Epidermal melanocyte (primary cell): ENCODE data around the gene RAB10.

DNA sequence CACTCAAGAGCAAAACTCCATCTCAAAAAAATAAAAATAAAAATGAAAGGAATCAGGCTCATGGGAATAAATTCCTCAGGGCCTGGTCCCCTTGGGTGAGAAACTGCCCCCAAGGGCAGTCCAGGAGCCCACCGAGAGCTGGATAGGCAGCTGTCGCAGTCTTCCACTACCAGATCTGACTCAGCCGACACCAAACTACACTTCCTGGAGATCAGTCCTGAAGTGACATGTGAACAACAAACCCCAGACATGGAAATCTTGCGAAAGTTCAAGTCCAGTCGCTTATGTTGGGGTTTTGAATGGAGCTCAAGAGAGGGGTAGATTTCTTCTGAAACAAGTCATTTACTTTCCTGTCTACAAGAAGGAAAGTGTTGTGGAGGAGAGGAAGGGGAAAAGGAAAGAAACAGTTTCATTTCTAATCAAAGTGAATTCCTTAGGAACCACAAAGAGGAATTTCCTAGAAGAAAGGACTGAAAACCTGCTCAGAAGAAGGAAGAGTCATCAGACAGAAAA, 12.9 kb downstream of the ADCY3 start:
- RRBS = no CpG with 5 or more reads among the region's 5 CpGs

GRCh38 chr2:24912195-24912718, 7.8 kb downstream of the ADCY3 start:
- RRBS = no CpG with 5 or more reads among the region's 7 CpGs

- RRBS = no CpG with 5 or more reads among the region's 21 CpGs
Measured at GRCh38 chr2:24972276-24973215, 791 bp upstream of the DNAJC27 start.

DNA sequence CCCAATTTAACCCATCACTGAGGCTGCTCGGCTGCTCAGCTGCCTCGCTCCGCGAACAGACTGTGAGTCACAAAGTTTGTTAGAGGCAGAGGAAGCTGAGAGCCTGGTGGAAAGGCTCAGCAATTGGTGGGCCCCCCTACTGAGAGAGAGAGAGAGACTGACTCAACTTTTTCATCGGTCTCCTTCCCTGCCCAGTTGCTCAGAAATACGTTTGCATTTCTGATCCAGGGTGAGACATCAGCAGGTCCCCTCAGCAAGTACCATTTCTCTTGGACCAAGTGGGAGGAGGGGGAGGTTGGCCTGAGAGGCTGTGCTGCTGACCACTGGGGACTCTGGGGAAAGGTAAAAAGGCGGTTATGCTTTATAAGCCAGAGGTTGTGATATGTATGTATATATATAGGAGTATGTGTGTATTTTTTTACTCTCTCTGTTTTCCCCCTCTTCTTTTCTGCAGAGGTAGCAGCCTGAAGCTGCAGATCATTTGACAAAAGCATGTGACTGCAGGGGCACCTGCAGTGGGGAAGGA, 1.5 kb downstream of the EFR3B start:
- RRBS = no CpG with 5 or more reads among the region's 7 CpGs

DNA sequence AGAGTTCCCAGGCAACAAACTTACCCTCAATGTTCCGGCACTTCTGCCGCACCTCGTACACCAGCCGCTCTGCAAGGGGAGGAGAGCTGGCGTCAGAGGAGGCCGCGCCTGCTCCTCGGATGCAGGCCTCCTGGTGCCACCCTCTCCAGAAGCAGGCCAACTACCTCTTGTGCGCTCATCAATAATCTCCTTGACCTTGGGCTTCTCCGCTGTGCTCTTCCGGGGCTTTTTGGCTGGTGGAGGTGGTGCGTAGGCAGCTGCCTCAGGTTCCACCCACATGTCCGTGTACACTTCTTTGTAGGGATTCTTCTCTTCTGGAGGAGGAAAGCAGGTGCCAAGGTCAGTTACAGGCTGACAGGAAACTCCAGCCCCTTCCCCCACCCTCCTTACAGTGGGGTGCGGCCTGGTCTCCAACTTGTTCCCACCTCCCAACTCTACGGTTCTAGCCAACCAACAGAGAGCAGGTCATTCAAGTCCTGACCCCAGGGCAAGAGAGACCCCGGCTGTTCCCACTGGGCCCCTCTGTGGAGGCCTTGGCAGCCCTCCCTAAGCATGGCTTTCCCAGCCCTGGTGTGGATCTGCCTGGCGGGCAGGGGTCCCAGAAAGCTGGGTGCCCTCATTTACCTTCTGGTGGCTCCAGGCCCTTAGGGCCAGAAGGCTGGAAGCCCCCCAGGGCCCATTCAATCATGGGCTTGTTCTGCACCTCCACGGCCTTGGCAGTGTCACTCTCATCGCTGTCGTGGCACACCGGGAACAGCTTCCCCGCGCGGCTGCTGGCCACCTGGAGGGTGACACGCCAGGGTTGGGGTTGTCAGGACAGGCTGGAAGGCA, 77.8 kb upstream of the POMC start:
- RRBS = no CpG with 5 or more reads among the region's 25 CpGs

- RRBS = no CpG with 5 or more reads among the region's 14 CpGs
Measured at GRCh38 chr2:25310933-25311871, 30.5 kb downstream of the DNMT3A start.

DNA sequence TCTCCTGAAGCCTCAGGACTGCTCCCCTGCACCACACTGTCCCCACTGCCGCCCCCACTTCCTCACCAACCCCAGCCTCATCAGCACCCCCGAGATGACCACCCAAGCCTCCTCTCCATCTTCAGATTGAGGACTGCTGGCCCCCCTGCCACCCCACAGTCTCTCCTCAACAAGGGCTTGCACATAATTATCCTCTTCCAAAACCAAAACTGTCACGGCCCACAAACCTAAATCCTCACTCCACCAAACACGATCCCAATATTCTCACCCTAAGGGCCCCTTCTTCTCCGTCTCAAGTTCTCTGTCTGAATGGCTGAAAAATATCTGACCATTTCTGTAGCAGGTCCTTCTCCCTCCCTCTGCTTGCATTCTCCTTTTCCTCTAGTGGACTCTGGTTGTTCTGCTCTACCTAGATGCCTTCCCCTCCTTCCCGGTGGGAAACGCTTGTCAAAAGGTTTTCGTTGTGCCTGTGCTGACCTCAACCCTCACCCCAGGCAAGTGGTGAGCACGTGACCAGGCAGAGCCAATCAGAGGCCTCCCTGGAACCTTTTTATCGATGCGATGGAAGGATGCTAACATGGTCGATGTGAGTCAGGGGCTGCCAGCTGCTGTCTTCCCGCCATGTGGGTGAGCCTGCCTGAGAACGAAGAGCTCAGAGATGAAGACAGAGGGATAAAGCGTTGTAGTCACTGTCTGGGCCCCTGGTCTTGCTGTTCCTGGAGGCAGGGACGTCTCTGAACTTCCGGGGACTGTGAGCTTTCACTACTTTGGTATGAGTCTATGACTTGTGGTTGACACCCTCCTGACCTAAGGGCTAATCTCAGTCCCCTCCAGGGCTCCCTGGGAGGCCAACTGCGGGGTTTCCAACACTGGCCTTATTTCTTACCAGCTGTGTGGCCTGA, 18.9 kb downstream of the DNMT3A start:
- RRBS = no CpG with 5 or more reads among the region's 18 CpGs

- RRBS = no CpG with 5 or more reads among the region's 10 CpGs
Measured at GRCh38 chr2:25332372-25332947, 9.3 kb downstream of the DNMT3A start.

DNA sequence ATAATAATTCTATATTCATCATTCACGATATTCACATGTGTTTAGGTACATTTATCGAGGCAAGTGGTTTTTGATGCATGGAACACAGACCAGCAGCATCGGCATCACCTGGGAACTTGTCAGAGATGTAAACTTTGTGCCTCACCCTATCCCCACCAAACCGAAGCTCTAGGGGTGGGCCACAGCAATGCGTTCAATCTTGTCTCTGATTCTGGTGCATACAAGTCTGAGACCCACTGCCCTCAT, 78.1 kb upstream of the DNMT3A start:
- RRBS = no CpG with 5 or more reads among the region's 5 CpGs

- RRBS = no CpG with 5 or more reads among the region's 9 CpGs
Measured at GRCh38 chr2:25592846-25593596, 80.4 kb downstream of the DTNB start.

- RRBS = no CpG with 5 or more reads among the region's 5 CpGs
Measured at GRCh38 chr2:25740379-25741249, 67.2 kb upstream of the DTNB start.

GRCh38 chr2:25809588-25810036, 68.7 kb downstream of the ASXL2 start:
- RRBS = no CpG with 5 or more reads among the region's 2 CpGs

DNA sequence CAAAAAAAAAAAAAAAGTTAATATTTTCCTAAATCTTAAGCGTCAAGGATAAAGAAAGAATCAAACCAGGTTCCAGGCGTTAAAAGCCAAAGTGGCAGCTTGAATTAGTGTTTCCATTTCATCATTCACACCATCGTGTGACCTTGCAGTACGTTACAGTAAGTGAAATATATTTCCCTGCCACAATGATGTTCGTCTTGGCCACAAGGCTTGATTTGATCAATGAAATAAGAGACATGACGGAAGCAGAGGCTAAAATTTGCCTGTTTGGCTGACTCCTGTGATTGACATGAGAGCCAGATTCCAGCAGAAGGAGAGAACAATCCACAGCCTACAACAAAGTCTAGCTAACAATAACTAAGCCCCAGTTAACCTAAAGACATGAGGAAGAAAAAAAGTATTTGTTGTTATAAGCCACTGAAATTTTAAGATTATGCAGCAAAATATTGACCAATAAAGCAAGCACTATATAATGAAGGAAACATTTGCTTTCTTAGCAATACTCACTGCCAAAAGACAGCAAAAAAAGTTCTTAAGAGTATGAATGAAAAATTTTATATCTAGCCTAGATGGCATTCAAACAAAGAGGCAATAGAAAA, 62.0 kb downstream of the ASXL2 start:
- RRBS = no CpG with 5 or more reads among the region's 6 CpGs

GRCh38 chr2:25960951-25961204, 21.4 kb downstream of the KIF3C start:
- RRBS = no CpG with 5 or more reads among the region's 2 CpGs

DNA sequence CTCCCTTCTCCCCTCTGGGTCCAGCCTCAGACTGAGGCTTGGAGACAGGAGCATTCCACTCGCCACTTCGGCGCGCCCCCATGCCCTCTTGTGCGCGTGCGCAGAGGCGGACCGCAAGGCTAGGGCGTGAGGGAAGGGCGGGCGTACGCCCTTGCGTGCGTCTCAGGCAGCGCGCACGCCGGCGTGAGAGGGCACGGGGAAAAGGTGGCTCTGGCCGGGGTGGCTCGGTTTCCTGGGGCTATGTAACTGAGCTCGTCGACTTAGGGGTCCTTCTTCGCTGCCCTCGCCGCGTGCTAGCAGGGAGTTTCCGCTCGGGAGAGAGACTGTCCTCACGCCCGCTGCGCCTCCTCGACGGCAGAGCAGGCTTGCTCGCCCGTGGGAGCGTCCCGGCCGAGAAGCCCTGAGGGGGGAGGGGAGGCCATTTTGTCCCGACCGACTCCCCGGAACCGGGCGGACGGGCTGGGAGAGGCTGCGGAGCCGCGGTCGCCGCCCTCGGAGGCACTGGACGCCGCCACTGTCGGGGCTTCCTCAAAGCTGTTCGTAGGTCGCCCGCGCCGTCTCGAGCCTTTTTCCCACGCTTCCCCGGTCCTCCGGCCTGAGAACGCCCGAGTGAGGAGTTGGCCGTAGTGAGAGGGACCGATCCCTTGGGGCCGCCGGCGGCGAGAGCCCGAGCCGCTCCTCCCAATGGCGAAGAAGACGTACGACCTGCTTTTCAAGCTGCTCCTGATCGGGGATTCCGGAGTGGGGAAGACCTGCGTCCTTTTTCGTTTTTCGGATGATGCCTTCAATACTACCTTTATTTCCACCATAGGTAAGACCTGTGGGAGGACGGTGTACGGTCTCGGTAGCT, at the start of gene RAB10:
TSS of gene RAB10 (plus strand) at position 160 of the 850 bp plus-strand sequence.
- RRBS = 2% methylated on average over 19 of the region's 86 CpGs

DNA sequence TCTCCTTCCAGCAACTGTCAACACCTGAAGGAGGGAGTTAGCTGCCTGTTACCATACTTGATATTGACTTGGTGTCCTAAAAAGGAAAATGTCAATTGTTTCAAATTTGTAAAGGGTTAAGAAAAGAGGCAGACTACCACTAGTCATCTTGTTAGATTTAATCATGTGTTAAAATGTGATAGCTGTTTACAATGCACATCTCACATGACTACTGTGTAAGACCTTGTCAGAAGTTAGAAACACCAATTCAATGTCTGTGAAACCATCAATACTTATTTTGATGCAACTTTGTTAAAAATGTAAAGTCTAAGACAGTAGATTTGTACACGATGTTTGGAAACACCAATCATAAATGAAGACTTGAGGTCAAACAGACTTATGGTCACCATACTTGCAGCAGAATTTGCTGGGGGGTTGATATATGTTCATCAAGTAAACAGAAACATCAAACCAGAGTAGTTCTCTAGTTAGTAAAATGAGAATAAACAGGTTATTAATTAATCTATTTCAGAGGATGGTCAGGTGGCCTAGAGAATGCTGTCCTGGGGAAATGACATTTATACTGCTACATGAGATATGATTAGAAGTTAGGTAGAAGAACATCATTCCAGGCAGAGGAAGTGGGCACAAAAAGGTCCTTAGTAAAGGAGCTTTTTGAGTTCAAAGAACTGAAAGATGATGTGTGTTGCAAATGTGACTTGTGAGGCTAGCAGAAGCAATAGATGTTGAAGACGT, 33.8 kb downstream of the RAB10 start:
- RRBS = no CpG with 5 or more reads among the region's 2 CpGs

- RRBS = no CpG with 5 or more reads among the region's 2 CpGs
Measured at GRCh38 chr2:26074891-26075246, 41.0 kb downstream of the RAB10 start.

DNA sequence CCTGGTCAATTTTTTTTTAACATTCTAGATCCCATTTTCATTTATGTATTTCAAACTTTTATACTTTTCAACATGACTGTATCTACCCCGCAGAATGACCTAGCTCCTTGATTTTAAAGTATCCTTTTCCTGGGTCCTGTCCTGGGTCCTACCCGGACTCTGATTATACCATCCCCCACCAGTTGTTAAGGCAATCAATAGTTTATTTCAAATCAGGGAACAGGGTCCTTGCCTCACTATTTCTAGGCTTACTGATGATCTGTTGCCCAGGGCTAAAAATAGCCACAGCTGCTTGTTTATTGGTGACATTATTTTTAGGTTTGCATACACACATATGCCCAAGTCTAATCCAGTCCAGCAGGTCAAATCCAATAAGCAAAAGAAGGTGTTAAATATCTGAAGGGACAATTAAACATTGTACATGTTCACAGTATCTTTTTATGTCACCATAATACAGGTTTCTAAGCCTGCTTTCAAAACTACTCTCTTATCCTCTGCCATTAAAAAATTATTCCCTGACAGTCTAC, 66.0 kb downstream of the RAB10 start:
- RRBS = no CpG with 5 or more reads among the region's 2 CpGs

DNA sequence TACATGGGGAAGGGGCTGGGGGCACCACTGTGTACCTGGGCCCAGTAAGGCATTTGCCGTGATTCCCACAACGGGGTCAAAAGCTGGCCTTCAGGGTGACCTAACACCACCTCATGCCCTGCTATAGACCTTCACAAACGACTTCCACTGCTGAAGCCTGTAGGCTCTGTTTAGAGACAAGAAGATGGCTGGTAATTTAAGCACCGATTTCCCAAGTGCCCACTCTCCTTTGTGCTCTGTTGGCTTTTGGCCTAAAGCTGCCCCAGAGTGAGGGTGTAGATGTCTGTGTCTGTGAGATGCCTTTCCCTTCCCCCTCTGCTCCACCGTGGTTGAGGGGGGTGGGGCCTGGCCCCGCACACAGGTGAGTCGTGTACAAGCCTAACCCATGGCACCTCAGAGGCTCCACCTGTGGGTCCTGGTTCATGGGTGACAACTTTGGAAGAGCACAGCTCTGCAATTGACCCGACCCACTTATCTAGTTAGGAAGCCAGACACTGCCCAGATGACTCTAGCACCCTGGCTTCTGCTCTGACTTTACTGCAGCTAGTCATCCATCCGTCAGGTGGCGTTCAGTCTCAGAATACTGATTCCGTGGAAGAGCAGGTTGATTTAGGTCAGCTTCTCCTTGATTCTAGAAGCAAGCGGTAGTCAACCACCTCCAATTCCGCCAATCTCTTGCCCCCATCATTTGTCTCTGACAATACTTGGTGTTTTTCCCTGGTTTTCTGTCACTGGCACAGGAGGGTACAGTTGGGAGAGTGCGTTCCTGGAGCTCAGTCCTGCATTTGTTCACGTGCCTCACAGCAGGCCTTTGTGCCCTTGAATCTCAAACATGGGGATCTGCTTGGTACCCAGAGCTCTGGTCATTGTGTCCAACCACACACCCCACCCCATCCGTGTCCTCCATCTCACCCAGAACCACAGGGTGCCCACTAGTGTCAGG, 15.9 kb downstream of the GAREM2 start:
- RRBS = no CpG with 5 or more reads among the region's 16 CpGs

DNA sequence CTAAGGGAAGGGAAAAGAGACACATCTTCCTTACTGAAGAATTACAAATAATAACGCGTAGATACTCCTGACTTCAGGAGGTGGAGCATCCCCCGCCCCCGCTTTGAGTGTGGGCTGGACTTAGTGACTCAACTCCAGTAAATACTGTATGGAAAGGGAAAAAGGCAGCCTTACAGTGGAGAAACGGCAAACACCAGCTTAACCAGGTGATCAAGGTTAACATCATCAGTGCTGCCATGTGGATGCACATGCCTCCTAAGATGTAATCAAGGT, 47.9 kb downstream of the HADHB start:
- RRBS = no CpG with 5 or more reads among the region's 5 CpGs